ENCODE measurements around the gene FBXO38.

DNA sequence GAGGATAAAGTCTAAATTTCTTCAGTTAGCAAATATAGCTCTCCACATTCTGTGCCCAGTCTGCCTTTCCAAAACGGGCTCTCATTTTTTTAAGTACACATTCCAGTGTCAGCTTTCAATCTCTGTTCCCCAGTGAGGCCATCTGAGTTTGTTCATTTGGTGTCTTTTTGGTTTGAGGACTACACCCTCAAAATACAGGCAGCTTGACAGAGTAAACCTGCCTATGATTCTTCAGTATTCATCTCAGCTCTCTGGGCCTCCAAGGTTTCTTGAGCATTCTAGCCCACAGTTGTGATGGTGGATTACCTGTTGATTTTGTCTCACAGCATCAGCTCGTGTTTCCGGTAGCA is 55.7 kb downstream of the NR3C1 start:
- PRO-cap, result no peak
- RAMPAGE, long total RNA, 5 experiments, result no peak in any of the 5 experiments
- RRBS, result no CpG with 5 or more reads among the region's 3 CpGs

- PRO-cap, result no peak
- RAMPAGE, long total RNA, 5 experiments, result no peak in any of the 5 experiments
- RRBS, result no CpG with 5 or more reads among the region's 3 CpGs
Measured at GRCh38 chr5:143659756-143660115, 152.2 kb upstream of the HMHB1 start.

DNA sequence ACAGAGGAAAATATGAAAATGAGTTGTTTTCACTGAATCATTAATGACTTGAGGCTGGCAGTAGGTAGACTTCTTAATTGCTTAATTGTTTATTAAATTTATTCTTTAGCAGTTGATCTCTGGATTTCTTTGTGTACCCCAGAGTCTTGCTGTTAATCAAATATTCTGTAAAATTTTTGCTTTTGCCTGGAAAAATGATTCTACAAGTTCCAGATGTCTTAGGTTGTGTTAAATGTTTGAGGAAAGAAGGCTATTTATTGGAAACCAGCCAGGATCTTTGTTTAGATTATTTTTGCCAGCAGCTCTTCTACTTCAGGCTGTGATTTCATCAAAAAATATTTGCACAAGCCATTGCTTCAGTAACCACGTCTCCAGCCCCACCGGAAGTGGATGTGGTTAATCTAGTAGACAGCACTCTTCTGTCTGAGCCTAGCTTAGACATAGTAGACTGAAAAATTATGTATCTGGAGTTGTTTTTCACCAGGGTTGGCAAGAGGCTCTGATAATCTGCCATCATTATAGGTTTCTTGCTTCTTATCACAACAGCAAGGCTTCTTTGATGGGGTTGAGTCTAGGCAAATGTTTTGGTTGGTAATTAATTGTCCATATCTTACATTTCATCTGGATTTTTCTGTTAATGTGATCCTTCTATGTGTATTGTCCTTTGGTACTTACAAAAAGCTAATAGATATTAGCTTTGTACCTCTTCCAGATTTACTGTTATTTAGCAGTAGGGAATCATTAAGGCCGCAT is 17.1 kb downstream of the KCTD16 start:
- PRO-cap, result no peak
- RAMPAGE, long total RNA, 5 experiments, result no peak in any of the 5 experiments
- RRBS, result no CpG with 5 or more reads among the region's 3 CpGs

DNA sequence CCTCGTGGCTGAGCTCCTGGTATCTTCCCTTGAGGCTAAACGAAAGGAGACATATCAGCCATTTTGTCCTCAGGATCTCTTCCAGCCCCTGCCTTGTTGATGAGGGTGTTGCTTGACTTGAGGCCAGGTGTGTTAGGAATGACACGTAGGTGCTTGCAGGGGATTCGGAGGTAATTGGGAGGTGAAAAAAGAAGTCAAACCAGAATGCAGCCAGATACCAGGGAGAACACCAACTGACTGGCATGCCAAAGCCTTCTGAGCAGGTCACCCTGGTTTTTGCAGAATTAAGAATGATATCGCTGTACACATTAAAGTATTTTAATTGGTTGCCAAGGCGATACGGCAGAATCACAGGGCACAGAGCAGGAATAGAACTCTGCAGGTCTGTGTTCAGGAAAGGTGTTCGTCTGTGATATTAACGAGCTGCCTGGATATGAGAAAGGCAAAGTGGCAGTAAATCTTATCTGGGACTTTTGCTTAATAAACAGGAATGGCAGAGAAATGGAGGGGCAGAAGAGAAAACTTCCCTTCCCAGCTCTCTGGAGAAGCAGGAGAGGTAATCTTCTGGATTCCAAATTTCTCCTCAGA is 12.7 kb downstream of the SH3RF2 start:
- PRO-cap, result no peak
- RAMPAGE, long total RNA, 5 experiments, result no peak in any of the 5 experiments
- RRBS, result no CpG with 5 or more reads among the region's 9 CpGs

DNA sequence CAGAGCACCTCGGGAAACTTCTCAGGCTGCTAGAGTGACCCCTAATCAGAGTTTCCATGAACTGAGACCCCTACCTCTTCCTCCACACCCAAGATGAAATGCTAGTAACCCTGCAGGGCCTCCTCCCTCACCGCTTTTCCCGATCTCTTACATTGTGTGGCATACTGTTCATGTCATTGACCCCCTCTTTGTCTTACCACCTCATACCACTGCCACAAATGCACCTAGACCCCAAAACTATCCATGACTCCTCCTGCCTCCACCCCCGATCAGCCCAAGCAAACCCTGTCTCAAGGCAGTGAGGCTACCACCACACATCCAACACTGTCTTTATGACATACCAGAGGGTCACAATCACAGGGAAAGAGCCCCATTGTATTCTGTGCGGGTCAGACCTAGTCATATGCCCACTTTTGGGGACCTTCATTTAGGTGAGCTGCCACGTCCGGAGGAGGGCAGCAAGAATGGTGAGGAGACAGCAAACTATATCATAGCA is 55.7 kb downstream of the PLAC8L1 start:
- PRO-cap, result no peak
- RAMPAGE, long total RNA, 5 experiments, result start-site peak on the plus strand in 1 of 5 experiments, centred at position 314 of the sequence, 7 reads per replicate
- RRBS, result no CpG with 5 or more reads among the region's 7 CpGs

- PRO-cap, result no peak
- RAMPAGE, long total RNA, 5 experiments, result no peak in any of the 5 experiments
- RRBS, result no CpG with 5 or more reads among the region's 1 CpG
Measured at GRCh38 chr5:146470776-146471403, 23.8 kb downstream of the TCERG1 start.

GRCh38 chr5:146474010-146474357 is 26.9 kb downstream of the TCERG1 start:
- PRO-cap, result no peak
- RAMPAGE, long total RNA, 5 experiments, result start-site peak on the plus strand in 2 of 5 experiments, at chr5:146474034-146474257 at its widest, 14 to 26 reads per replicate
- RRBS, result no CpG with 5 or more reads among the region's 1 CpG

GRCh38 chr5:146482448-146482796 is 33.6 kb downstream of the GPR151 start:
- PRO-cap, result no peak
- RAMPAGE, long total RNA, 5 experiments, result start-site peak on the plus strand in 2 of 5 experiments, at chr5:146482537-146482718 at its widest, 22 to 24 reads per replicate
- RRBS, result no CpG with 5 or more reads among the region's 3 CpGs

GRCh38 chr5:147081253-147081748 is 153.5 kb upstream of the STK32A start:
- PRO-cap, result unidirectional peak, minus-strand start at chr5:147081360
- RAMPAGE, long total RNA, 5 experiments, result start-site peak on the minus strand in 3 of 5 experiments, at chr5:147081313-147081438 at its widest, 5 to 61 reads per replicate
- RRBS, result no CpG with 5 or more reads among the region's 10 CpGs

DNA sequence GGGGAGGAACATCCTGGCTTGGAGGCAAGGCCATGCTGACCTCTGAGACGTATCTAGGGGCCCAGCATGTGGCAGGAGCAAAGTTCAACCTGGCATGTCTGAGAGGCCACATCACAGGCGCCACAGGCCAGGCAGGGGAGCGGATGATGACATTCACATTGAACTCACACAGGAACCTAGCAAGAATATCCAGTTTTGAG is 64.3 kb upstream of the STK32A start:
- PRO-cap, result no peak
- RAMPAGE, long total RNA, 5 experiments, result no peak in any of the 5 experiments
- RRBS, result no CpG with 5 or more reads among the region's 3 CpGs

DNA sequence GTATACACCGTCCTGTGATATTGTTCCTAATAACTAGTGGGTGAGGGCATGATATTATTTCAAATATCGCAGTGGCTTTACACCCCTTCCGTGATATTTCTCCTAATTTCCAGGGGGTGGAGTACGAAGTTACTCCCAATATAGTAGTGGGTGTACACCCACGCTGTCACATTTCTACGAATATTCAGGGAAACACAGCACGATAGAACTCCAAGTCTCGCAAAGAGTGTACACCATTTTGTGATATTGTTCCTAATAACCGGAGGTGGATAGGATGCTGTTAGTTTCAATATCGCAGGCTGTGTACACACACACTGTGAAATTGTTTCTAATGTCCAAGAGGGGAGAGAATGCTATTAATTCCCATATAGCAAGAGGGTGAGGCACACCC is 865 bp upstream of the STK32A start:
- PRO-cap, result no peak
- RAMPAGE, long total RNA, 5 experiments, result no peak in any of the 5 experiments
- RRBS, result no CpG with 5 or more reads among the region's 10 CpGs

DNA sequence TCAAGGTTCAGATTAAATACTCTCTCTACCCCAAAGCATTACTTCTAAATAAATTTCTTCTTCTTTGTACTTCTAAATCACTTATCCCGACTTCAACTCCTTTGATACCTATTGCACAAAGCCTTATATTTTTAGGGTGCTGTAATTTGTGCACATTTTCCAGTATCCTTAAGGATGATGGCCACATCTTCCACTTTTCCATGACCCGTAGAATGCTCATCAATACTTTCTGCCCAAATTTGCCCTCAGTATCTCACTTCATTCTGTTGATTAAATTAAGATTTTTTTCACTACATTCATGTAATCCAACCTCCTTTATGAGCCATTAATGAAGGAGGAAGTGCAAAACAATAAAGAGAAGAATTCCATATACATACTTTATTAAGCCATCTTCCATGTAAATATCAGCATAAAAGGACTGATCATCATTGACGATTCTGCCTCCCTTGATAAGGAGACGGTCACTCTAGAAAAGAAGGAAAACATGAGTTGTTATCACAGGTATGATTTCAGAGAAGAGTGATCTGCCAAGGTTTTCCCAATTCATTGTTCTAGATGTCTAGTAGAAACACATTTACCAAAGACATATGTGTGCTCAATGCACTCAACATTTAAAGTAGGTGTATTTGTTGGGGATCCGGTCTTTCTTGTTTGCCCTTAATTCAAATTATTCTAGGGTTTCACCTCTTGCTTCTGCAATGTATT is 85.2 kb downstream of the DPYSL3 start:
- PRO-cap, result no peak
- RAMPAGE, long total RNA, 5 experiments, result start-site peak on the minus strand in 2 of 5 experiments, centred at positions 285 to 441 of the sequence, 6 to 10 reads per replicate
- RRBS, result no CpG with 5 or more reads among the region's 5 CpGs

DNA sequence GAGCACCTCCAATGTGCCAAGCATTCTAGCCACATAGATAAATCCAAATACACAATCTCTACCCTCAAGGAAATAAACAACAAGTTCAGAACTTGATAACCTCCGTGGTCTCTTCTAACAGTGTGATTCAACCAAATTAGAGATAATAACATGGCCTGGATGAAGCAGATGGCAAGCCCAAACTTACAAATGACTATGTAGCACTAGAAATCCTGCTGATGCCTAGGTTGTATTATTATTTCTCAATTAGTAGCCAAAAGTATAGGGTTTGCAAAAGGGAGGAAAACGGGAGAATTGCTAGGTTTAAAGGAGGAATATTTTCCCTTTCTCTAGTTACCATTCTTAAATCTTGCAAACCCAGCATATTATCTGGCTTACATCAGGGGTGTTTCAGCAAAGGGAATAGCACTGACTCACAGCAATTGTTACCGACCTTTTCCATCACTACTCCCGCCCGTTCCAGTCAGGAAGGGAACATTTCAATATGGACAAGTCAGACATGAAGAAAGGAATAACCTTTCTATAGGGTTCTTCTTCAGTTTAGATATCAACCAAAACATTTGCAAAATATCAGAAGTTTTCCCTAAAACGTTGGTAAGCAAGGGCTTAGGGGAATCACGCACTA is 2.3 kb downstream of the DPYSL3 start:
- PRO-cap, result no peak
- RAMPAGE, long total RNA, 5 experiments, result no peak in any of the 5 experiments
- RRBS, result no CpG with 5 or more reads among the region's 7 CpGs

GRCh38 chr5:147804930-147805532 is 22.5 kb upstream of the JAKMIP2 start:
- PRO-cap, result no peak
- RAMPAGE, long total RNA, 5 experiments, result no peak in any of the 5 experiments
- RRBS, result no CpG with 5 or more reads among the region's 6 CpGs

DNA sequence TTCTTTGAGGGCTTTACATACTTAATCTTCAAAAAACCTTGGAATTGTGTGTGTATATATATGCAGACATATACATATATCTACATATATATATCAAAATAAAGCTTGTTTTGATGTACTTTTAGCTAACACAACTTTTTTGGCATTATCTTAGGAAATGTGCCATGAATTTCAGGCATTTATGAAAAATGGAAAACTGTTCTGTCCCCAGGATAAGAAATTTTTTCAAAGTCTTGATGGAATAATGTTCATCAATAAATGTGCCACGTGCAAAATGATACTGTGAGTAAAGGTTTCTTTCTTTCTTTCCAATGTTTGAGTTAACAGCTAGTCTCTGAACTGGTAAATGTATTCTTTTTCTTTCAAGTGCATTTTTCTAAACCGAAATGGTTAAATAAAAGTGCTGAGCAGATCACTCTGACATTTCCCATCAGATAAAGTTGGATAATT is 6.4 kb downstream of the SPINK5 start:
- PRO-cap, result no peak
- RAMPAGE, long total RNA, 5 experiments, result no peak in any of the 5 experiments
- RRBS, result no CpG with 5 or more reads among the region's 2 CpGs

GRCh38 chr5:148383523-148384102 is at the start of gene FBXO38:
FBXO38 (plus strand) TSS chr5:148383958.
- PRO-cap, result bidirectional peak, plus-strand start at chr5:148384015, minus-strand start at chr5:148383745
- RAMPAGE, long total RNA, 5 experiments, result start-site peak on the plus strand in 5 of 5 experiments, at chr5:148383946-148384018 at its widest, 43 to 617 reads per replicate; start-site peak on the minus strand in 2 of 5 experiments, at chr5:148383740-148383907 at its widest, 44 to 100 reads per replicate
- RRBS, result 2% methylated on average over 12 of the region's 37 CpGs

GRCh38 chr5:148385212-148386134 is 1.7 kb downstream of the FBXO38 start:
- PRO-cap, result no peak
- RAMPAGE, long total RNA, 5 experiments, result no peak in any of the 5 experiments
- RRBS, result no CpG with 5 or more reads among the region's 3 CpGs

- PRO-cap, result no peak
- RAMPAGE, long total RNA, 5 experiments, result no peak in any of the 5 experiments
Measured at GRCh38 chr5:148685567-148685843, 31.2 kb upstream of the HTR4 start.

- PRO-cap, result no peak
- RAMPAGE, long total RNA, 5 experiments, result no peak in any of the 5 experiments
- RRBS, result no CpG with 5 or more reads among the region's 10 CpGs
Measured at GRCh38 chr5:148808638-148809606, 17.5 kb upstream of the ADRB2 start.

GRCh38 chr5:148836618-148837228 is 10.3 kb downstream of the ADRB2 start:
- PRO-cap, result no peak
- RAMPAGE, long total RNA, 5 experiments, result no peak in any of the 5 experiments
- RRBS, result no CpG with 5 or more reads among the region's 9 CpGs